Endometrial microvascular endothelial cells (primary cell): Measurements from ENCODE around the gene SSNA1.

- RAMPAGE, long total RNA = no peak
These were observed 1.7 kb downstream of the FUT7 start for GRCh38 chr9:137029865-137030850.

- RAMPAGE, long total RNA = no peak
These were observed 1.0 kb upstream of the ENTPD2 start for GRCh38 chr9:137054573-137055629.

- RAMPAGE, long total RNA = no peak
These were observed 1.6 kb downstream of the UAP1L1 start for GRCh38 chr9:137078674-137079628.

DNA sequence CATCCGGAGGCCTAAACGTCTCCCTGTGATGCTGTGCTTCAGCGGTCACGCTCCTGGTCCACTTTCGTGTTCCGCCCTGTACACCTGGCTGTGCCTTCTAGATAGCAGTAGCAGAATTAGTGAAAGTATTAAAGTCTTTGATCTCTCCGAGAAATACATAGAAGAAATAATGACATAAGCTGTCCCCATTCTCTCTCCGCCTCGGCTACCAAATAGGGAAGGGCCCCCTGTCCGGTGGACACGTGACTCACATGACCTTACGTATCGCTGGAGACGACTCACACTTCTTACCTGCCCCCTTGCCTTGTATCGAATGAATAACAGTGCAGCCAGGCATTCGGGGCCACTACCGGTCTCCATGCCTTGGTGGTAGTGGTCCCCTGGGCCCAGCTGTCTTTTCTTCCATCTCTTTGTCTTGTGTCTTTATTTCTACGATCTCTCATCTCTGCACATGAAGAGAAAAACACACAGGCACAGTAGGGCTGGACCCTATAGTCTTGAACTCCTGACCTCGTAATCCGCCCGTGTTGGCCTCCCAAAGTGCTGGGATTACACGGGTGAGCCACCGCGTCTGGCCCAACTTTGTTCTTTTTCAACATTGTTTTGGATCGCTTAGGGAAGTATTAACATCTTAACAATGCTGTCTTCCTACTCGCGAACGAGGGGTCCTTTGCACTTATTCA lies 7.4 kb upstream of the DPP7 start:
- RAMPAGE, long total RNA = no peak

DNA sequence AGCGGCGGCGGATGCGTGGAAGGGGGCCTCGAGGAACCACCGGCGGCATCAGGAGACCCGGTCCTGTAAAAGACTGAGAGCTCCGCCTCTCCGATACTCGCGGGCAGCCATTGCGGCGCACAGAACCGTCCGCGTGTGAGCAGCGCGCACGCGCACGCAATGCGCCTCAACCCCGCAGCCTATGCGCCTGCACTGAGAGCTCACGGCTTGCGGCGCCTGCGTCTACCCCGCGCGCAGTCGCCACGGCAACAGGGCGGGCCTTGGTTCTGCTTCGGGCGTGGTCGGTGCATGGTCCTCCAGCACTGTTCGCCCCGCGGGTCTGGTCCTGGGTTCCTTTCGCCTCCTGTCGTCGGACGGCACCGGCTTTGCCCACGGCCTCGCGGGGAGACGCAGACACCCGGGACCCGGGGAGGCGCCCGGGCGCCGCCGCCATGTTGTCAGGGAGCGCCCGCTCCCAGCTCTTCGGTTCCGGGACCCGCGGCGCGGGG lies 9.3 kb upstream of the GRIN1 start:
- RAMPAGE, long total RNA = no peak

- RAMPAGE, long total RNA = no peak
These were observed 3.7 kb upstream of the TMEM210 start for GRCh38 chr9:137175194-137176380.

GRCh38 chr9:137187462-137188126 lies 766 bp downstream of the ANAPC2 start:
- RAMPAGE, long total RNA = no peak

GRCh38 chr9:137188384-137189450 lies at the start of gene SSNA1:
SSNA1 (plus strand) TSS chr9:137188676.
- RAMPAGE, long total RNA = start-site peak on the plus strand at chr9:137188672-137188707, 76 and 89 reads in 2 replicates

DNA sequence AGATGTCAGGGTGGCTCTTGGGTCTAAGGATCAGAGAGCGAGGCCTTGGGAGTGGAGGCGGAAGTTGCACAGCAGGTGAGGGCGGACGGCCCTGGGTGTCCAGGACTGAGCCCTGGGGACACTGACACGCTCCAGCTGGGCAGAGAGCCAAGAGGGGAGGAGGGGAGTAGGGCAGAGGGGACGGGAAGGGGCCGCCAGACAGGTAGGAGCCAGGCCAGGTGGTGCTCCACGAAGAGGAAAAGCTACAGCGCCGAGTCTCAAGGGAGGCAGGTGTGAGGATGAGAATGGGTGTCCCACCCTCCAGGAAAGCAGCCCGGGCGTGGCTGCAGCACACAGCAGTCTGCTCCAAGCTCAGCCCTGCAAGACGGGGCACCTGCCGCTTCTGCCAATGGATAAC lies 5.0 kb downstream of the TPRN start:
- RAMPAGE, long total RNA = no peak

GRCh38 chr9:137197828-137198202 lies 2.7 kb downstream of the TPRN start:
- RAMPAGE, long total RNA = no peak

DNA sequence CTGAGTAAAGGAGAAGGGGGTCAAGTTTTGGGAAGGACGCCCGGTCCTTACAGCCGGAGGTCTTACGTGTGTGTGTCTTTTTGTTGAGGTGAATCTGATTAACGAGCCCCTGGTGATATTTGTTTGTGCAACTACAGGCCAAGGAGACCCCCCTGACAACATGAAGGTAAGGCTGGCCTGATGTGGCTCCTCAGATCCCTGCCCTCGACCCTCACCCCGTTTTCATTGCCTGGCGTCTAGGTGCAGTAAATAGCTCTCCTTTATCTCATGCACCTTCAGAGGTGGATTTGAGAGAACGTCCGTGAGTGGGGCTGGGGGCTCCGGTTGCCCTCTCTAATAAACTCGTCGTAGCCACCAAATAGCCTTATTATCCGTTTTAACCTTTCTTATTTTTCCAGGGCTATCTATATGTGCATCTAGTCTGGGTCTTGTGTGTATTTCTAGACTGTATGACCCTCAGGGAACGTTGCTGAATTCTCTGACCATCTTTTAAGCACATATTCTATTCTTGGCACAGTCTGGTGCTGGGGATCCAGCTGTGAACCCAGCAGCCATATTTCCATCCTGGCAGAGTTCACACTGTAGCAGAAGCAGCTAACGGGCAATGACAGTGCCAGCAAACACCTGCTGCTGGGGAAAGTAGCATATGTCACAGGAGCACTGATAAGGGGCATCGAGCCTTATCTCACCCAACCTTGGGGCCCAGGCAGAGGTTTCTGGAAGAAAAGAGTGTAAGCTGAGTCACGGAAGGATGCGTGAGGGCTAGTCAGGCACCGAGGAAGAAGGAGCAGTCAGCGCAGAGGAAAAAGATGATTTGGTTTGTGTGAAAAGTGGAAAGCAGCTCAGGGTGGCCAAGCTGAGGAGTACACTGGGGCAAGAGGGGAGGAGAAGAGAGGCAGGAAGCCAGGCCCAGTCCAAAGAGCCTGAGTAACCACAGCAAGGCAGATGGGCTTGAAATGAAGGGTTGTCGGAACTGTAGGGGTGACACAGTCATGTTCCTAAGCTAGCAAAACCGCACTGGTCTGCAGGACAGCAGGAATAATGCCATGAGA lies 970 bp downstream of the NDOR1 start:
- RAMPAGE, long total RNA = no peak

- RAMPAGE, long total RNA = no peak
These were observed 1.4 kb upstream of the CYSRT1 start for GRCh38 chr9:137223243-137224351.

DNA sequence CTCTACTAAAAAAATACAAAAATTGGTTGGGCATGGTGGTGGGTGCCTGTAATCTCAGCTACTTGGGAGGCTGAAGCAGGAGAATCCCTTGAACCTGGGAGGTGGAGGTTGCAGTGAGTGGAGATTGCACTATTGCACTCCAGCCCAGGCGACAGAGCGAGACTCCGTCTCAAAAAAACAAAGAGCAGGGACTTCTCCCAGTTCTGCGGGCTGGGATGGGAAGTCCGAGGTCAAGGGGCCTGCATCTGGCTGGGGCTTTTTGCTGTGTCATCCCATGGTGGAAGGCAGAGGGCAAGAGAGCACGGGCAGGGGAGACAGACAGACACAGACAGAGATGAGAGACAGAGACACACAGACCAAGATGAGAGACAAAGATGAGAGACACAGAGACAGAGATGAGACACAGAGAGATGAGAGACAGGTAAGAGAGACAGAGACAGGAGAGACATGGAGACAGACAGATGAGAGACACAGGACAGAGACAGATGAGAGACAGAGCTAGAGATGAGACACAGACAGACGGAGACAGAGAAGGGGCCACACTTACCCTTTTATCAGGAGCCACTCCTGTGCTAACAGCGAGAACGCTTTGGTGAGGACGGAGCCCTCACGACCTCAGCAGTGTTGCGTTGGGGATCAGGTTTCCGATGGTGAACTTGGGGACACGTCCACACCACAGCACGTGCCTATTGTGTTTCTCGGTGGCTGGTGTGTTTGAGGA lies 9.0 kb upstream of the TOR4A start:
- RAMPAGE, long total RNA = no peak

DNA sequence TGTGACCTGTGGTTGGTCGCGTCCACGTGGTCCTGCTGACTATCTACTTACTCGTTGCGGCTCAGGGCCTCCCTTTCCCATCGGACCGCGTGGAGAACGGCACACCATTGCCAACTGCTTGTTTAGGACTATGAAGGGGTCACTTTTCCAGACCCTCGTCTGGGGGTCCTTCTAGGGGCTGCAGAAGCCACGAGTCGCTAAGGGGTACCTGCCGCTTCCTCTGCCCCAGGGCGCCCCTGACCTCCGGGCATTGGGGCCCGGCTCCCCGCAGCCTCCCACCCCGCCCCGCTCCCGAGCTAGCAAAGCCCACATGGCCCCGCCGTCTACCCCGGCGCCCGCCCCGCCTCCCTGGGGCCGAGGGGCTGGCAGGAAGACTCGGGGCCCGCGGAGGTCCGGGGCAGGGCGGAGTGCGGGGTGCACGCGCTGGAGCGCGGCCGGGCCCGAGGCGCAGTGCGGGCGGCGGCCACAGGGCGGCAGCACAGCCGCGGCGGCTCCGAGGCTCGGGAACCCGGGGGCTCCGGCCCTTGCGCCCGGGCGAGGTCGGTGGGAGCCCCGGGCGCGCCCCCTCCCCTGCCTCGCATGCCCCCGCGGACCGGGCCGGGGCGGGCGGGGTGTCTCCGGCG lies 6.9 kb downstream of the NRARP start:
- RAMPAGE, long total RNA = no peak

- RAMPAGE, long total RNA = no peak
These were observed 3.0 kb downstream of the NRARP start for GRCh38 chr9:137299000-137299556.

GRCh38 chr9:137453766-137454125 lies 5.4 kb downstream of the NSMF start:
- RAMPAGE, long total RNA = no peak

- RAMPAGE, long total RNA = no peak
These were observed 2.0 kb downstream of the NSMF start for GRCh38 chr9:137456963-137457772.

DNA sequence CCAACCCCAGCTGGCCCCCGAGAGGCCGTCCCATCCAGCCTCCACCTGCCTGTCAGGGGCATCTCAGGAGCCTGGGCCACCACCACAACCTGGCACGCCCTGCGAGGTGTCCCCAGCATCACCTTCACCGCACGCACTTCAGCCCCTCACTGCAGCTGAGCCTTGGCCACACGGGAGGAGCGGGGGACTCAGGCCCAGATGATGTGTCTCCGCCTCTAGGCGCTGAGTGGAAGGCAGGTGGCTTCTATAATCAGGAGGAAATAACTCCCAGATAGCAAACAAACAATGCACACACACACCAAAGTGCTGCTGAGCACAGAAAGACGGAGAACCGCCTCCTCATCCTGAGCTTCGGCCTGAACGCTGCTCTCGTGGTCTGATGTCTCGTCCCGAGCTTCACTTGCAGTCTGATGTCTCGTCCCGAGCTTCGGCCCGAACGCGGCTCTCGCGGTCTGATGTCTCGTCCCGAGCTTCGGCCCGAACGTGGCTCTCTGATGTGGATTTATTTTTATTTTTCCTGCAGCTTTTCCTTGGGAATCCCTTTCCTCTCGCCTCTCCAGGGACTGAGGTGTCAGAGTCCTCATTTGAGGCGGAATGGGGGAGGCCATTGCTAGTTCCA lies 28.7 kb upstream of the NSMF start:
- RAMPAGE, long total RNA = no peak

DNA sequence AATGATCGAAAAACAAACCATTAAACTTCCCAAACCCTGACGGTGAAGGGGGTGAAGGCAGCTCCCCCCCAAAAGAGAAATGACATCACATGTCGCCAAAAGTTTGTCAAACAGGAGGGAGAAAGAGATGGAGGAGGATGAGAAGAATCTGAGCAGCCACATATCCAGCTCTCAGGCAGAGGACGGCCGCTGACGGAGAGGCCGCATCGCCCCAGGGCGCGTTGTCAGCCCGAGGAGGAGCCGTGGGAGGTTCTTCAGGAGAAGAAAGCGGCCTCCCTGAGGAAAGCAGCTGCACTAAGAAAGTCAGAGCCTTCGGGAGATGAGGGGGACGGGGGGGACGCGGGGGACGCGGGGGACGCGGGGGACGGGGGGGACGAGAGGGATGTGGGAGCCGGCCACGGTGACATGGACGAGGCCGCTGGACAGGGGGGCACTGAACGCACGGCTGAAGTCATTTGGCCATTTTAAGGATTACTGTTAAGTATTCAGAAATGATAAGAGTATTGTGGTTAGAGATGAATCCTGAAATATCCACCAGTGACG lies 43.3 kb upstream of the NSMF start:
- RAMPAGE, long total RNA = no peak

GRCh38 chr9:137574243-137575431 lies 4.1 kb downstream of the DPH7 start:
- RAMPAGE, long total RNA = no peak